WTC11 (cell line): ENCODE data around the gene THBD.

GRCh38 chr20:20570629-20571331 is 141.7 kb downstream of the RALGAPA2 start:
- PRO-cap, result no peak

DNA sequence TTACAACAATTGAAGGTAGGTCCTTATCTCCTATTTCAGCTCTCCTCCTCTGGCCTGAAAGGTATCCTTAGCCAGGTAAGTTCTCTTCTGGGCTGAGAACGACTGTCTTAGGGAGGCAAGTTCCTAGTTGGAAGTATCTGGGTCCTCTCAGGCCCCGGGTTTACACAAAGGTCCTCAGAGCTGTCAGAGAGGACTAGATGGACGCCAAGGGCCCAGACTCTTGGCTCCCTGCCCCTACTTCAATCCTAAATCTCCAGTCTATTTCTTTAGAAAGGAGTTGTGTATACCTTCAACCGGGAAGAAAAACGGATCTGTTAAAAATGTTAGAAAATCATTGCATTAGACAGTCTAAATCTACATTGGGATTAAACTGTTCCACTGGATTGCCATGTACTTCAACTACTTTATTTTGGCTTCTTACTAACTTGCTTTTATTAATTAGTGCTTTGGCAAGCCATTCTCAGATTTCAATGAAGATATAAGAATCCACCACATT is 109.5 kb downstream of the RALGAPA2 start:
- PRO-cap, result no peak

- PRO-cap, result no peak
These were observed 33.8 kb downstream of the RALGAPA2 start for GRCh38 chr20:20678510-20679153.

- PRO-cap, result unidirectional peak, plus-strand start at chr20:20743622
These were observed 31.1 kb upstream of the RALGAPA2 start for GRCh38 chr20:20743272-20744193.

DNA sequence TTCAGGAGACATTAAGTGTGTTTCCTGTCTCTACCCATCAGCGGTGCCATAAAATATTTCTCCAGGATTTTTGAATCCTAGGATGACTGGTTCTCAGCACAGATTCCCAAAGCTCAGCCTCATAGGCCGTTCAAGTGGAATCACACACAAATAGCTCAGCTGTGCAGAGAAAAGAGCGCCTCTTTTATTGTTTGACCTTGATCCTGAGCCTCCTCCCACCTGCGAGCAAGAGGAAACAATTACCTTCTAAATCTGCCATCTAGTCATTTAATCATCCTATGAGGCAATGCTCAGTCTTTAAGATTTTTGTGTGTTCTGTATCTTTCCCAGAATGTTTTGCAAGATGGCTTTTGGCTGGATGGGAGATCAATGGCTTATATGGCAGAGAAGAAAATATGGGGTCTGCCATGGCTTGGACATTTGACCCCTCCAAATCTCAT is 31.9 kb upstream of the RALGAPA2 start:
- PRO-cap, result no peak

DNA sequence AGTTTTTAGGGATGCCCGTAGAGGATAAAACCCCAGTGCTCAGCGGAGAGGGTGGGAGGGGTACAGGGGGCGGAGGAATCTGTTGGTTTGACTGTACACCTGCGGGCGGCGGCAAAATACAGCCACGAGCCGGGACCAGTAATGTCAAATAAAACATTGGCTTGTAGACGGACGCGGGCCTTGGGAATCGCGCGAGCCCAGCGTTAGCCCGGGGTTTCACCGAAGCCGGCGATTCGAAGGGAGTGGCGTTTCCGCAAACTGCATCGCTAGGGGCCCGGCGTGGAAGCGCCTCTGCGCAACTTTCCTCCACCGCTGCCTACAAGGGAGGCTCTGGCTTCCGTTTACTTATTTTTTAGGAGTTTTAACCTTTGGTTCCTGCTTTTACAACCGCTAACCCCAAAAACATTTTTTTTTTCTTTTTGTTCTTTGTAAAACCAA is 25.7 kb upstream of the KIZ start:
- PRO-cap, result bidirectional peak, plus-strand start at position 256 of the sequence, minus-strand start at position 150 of the sequence

- PRO-cap, result no peak
These were observed 33.9 kb downstream of the KIZ start for GRCh38 chr20:21159837-21160206.

DNA sequence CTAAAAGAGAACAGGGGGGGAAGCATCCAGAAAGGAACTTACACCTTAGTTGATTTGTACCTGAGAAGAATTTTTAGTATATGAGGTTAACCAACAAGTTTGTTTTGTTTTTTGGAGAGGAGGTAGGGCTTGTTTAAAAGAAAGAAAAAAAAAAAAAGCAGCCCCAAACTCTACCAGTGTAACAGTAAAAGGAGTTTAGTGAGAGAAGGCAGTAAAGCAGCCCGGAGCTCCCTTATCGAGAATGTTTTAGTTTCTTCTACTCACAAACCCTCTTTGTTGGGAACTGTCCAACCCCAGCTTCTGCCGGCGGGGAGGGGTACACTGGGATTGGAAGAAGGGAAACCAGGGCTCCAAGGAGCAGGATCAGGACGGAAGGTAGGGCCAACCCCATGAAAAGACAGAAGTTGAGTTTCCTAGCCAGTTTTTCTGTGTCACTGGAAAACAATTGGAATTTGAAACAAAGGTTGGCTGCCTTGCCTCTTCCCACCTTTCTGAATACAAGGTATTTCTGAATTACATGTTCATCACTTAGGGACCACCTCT is 65.9 kb downstream of the KIZ start:
- PRO-cap, result bidirectional peak, plus-strand start at position 340 of the sequence, minus-strand start at position 248 of the sequence

DNA sequence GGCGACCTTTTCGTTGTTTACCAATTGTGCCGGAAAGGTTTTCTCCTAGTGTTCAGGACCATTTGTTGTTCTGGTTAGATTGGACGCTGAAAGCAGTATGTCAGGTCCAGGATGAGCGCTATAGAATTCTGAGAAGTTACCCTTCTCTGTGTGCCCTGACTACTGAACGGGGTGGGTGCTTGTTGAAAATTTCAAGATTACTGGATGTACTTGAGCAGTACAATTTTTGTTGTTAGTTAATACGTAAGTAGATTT is 721 bp downstream of the XRN2 start:
- PRO-cap, result unidirectional peak, minus-strand start at position 130 of the sequence

DNA sequence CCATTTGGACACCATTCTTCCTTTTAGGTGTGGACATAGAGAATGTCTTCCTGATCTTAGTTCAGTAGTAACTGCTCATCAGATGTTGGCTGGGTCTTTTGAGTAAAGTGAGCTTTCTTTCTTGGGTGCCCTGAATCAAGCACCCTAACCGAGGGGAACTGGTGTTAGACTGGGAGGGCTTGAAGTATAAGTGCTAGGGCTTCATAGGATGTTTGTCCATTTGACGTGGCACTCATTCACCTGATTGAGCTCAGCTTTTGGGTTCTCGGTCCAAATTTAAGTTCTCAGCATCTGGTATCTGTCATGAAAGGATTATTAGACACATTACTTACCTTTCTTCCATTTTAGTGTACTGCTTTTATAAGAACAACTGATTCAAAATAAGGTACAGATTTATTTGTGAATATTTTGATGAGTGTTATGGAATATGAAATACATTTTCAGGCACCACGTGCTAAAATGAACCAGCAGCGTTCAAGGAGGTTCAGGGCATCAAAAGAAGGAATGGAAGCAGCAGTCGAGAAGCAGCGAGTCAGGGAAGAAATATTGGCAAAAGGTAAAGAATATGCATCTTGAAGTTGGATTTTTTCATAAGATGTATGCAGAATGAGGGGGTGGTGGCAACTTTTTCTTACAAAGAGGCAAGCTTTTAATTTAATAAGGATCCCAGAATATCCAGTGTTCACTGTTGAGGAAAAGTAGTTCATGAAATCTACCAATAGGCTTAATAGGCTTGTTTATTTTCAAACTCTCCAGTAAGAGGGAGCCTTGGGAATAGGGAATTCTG is 25.2 kb downstream of the XRN2 start:
- PRO-cap, result no peak

DNA sequence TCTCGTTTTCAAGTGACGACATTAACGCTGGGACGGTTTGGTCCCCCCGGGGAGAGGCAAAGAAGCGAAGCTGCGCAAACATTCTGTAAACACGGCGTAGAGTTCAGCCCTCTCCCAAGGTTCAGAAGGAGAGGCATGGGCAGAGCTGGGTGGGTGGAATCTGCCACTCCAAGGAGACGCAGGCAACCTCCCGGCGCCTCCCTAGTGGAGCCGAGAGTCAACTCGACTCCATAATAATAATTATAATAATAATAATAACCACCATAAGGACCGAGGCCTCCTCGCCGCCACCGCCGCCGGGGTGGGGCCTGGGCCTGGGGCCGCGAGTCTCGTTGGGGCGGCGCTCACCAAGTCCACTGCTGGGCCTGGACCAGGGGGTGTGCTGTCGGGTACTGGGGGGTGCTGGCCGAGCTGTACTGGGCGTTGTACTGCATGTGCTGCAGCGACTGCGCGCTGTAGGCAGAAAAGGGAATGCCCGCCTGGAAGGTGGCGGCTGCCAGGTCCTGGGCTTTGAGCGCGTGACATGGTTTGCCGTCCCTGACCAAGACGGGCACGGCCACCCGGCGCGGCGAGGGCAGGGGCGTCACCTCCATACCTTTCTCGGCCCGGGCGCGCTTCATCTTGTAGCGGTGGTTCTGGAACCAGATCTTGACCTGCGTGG is 2.2 kb downstream of the NKX2-2 start:
- PRO-cap, result no peak

- PRO-cap, result no peak
These were observed 1.6 kb upstream of the NKX2-2 start for GRCh38 chr20:21515438-21515968.

- PRO-cap, result no peak
These were observed 50.5 kb upstream of the NKX2-2 start for GRCh38 chr20:21564225-21564838.

GRCh38 chr20:22465381-22466191 is 118.8 kb downstream of the FOXA2 start:
- PRO-cap, result no peak

- PRO-cap, result no peak
These were observed 15.6 kb downstream of the FOXA2 start for GRCh38 chr20:22568710-22569333.

GRCh38 chr20:22586961-22587653 is 2.7 kb upstream of the FOXA2 start:
- PRO-cap, result no peak

- PRO-cap, result bidirectional peak, plus-strand start at chr20:23049865, minus-strand start at chr20:23049667
These were observed at the start of gene THBD for GRCh38 chr20:23049498-23049940. Gene THBD (minus strand): TSS chr20:23049672.

DNA sequence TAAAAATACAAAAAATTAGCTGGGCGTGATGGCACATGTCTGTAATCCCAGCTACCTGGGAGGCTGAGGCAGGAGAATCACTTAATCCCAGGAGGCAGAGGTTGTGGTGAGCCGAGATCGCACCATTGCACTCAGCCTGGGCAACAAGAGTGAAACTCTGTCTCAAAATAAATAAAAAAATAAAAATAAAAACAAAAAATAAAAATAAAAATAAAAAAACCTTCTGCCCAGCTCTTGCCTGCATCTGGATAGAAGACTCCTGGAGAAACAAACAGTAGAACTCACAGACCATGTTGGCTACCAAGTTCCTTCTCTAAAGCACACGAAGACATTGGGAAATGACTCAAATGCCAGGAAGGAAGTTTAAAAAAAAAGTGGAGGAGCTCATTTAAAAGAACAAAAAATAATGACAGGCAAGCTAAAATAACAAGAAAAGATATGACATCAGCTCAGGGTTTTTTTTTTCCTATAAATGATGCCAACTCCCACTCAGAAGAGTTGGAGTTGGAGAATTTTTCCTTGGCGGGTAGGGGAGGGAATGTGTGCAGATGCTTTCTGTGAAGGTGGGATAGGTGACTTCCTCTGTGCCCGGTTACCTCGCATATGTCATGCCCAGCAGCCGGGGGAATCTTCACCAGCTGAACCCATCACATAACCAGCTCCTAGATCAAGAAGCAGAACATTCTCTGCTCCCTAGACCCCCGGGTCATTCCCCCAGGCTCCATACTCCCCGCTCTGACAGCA is 17.2 kb upstream of the CD93 start:
- PRO-cap, result no peak

- PRO-cap, result no peak
These were observed 46.7 kb upstream of the CD93 start for GRCh38 chr20:23132364-23133593.

- PRO-cap, result no peak
These were observed 66.0 kb upstream of the CD93 start for GRCh38 chr20:23151617-23153022.